ENCODE results near the genes RAB36, BCR, DRICH1 and RGL4.

GRCh38 chr22:22901493-22902072, 14.0 kb downstream of the IGLL5 start:
- PRO-cap: no peak
- RAMPAGE, long total RNA, 4 experiments: no peak in any of the 4 experiments

- PRO-cap: no peak
- RAMPAGE, long total RNA, 4 experiments: no peak in any of the 4 experiments
Measured at GRCh38 chr22:22904639-22905176, 17.1 kb downstream of the IGLL5 start.

DNA sequence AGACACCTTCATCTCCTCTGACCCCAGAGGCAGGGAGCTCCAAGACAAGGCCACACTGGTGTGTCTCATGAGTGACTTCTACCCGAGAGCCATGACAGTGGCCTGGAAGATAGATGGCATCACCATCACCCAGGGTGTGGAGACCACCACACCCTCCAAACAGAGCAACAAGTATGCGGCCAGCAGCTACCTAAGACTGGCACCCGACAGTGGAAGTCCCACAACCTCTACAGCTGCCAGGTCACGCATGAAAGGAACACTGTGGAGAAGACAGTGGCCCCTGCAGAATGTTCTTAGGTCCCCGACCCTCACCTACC, 23.1 kb downstream of the IGLL5 start:
- PRO-cap: no peak
- RAMPAGE, long total RNA, 4 experiments: no peak in any of the 4 experiments

DNA sequence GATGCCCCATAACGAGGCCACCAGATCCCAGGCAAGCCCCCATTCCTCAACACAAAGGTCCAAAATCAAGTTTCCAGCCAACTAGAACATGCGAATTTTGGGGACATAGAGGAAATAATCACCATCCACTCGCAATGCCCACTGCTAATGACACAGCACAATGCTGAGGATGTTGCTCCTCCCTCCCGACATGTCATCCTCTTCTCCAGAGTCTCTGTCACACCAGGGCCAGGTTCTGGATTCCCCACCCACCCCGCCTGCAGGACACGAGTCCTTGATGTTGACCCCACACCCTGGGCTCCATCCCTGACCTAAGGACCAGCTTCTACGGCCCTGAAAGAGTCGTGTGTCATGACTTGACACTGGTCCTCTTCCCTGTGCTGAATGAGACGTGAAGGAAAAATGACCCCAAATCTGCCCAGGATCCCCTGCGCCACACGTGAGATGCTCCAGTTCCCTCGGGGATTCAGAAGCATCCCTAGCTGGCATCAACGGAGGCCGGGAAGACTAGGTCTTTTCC, 41.7 kb downstream of the IGLL5 start:
- PRO-cap: no peak
- RAMPAGE, long total RNA, 4 experiments: no peak in any of the 4 experiments

- PRO-cap: no peak
- RAMPAGE, long total RNA, 4 experiments: no peak in any of the 4 experiments
Measured at GRCh38 chr22:22960189-22960799, 72.7 kb downstream of the IGLL5 start.

GRCh38 chr22:23141403-23141691, 443 bp downstream of the RSPH14 start:
- PRO-cap: no peak
- RAMPAGE, long total RNA, 4 experiments: no peak in any of the 4 experiments

DNA sequence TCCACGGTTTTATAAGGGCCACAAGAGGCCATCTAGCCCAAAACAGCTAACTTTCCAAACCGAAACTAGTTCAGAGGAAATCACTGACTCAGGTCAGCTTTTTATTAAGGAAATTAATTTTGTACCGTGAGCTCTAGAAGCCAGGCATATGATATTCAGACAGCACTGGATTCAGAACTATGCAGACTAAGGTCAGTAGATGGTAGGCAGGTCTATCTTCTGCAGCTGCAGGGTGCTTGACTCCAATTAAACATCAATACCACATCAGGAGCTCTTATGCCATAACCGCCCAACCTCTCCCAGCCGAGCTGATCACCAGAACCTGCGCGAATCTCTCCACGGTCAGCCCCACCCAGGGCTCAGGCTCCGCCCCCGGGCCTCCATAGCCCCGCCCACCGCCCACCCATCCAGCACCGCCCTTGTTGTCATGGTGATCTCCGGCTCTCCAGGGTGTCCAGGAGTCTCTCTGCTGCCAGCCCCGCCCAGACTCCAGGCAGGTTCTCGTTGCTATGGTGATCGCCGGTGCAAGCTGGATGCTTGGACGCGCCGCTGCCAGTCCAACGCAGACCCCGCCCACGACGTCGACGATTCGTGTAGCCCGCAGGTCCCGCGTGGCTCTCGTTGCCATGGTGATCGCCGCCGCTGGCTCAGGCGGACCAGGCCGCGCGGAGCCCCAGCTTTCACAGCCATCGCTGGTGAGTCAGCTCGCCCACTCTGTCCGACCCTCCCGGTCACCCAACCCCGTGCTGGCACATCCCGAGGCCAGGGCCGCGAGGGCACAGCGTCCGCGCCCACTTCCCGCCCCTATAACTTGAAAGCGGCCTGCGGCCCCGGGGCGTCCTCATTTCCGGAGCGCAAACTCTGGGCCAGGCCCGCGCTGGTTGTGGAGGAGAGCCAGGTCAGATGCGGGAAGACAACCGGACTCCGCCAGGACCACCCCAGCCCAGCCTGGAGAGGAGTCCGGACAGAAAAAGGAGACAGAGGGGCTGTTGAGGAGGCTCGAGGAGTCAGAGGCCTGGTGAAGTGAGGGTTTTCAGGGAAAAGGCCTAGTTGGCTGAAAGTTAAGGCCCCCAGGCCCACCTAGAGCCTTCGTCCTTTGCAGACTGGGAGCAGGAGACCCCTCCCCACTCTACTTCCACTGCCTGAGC, at the start of gene RAB36:
Gene RAB36, plus strand, starts transcription at position 621 of the 1,148 bp plus-strand sequence.
- PRO-cap: unidirectional peak, minus-strand start at position 248 of the sequence; bidirectional peak, plus-strand start at position 650 of the sequence, minus-strand start at position 324 of the sequence
- RAMPAGE, long total RNA, 4 experiments: start-site peak on the plus strand in 2 of 4 experiments, centred at position 636 of the sequence, 11 to 22 reads per replicate

GRCh38 chr22:23179816-23180300, 451 bp upstream of the BCR start:
- PRO-cap: no peak
- RAMPAGE, long total RNA, 4 experiments: no peak in any of the 4 experiments

DNA sequence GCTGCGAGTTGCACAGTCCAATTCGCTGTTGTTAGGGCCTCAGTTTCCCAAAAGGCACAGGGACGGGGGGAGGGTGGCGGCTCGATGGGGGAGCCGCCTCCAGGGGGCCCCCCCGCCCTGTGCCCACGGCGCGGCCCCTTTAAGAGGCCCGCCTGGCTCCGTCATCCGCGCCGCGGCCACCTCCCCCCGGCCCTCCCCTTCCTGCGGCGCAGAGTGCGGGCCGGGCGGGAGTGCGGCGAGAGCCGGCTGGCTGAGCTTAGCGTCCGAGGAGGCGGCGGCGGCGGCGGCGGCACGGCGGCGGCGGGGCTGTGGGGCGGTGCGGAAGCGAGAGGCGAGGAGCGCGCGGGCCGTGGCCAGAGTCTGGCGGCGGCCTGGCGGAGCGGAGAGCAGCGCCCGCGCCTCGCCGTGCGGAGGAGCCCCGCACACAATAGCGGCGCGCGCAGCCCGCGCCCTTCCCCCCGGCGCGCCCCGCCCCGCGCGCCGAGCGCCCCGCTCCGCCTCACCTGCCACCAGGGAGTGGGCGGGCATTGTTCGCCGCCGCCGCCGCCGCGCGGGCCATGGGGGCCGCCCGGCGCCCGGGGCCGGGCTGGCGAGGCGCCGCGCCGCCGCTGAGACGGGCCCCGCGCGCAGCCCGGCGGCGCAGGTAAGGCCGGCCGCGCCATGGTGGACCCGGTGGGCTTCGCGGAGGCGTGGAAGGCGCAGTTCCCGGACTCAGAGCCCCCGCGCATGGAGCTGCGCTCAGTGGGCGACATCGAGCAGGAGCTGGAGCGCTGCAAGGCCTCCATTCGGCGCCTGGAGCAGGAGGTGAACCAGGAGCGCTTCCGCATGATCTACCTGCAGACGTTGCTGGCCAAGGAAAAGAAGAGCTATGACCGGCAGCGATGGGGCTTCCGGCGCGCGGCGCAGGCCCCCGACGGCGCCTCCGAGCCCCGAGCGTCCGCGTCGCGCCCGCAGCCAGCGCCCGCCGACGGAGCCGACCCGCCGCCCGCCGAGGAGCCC, at the start of gene BCR:
Gene BCR, plus strand, starts transcription at position 209 of the 999 bp plus-strand sequence.
- PRO-cap: unidirectional peak, plus-strand start at position 209 of the sequence; bidirectional peak, plus-strand start at position 527 of the sequence, minus-strand start at position 426 of the sequence
- RAMPAGE, long total RNA, 4 experiments: no peak in any of the 4 experiments

GRCh38 chr22:23203449-23203967, 23.2 kb downstream of the BCR start:
- PRO-cap: no peak
- RAMPAGE, long total RNA, 4 experiments: no peak in any of the 4 experiments

- PRO-cap: no peak
- RAMPAGE, long total RNA, 4 experiments: no peak in any of the 4 experiments
Measured at GRCh38 chr22:23242729-23243506, 62.6 kb downstream of the BCR start.

DNA sequence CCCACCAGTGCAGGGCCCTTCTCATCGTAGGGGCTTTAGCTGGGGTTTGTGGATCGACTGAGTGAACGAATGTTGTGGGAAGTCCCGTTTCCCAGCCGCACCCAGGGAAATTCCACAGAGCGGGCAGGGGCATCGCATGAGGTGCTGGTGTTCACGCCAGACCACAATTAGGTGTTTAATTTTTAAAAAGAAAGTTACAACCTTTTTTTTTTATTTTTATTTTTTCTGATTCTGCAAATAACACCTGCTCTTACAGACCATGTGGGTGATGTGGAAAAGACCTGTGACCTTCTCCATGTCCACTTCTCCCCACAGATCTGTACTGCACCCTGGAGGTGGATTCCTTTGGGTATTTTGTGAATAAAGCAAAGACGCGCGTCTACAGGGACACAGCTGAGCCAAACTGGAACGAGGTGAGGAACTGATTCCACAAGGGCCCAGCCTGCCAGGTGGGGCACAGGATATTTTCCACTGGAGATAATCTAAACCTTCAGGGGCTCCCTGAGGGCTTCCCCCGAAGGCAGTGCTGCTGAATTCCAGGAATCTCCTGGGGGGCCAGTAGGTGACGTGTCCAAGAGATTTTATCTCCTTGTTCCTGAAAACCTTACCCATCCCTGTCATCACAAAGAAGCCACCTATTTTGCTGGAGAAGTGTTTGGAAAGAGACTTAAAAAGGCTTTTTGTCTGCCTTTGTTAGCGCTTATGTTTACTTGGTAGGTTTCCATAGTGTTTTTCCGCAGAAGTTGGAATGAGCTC, 112.1 kb downstream of the BCR start:
- PRO-cap: no peak
- RAMPAGE, long total RNA, 4 experiments: no peak in any of the 4 experiments

DNA sequence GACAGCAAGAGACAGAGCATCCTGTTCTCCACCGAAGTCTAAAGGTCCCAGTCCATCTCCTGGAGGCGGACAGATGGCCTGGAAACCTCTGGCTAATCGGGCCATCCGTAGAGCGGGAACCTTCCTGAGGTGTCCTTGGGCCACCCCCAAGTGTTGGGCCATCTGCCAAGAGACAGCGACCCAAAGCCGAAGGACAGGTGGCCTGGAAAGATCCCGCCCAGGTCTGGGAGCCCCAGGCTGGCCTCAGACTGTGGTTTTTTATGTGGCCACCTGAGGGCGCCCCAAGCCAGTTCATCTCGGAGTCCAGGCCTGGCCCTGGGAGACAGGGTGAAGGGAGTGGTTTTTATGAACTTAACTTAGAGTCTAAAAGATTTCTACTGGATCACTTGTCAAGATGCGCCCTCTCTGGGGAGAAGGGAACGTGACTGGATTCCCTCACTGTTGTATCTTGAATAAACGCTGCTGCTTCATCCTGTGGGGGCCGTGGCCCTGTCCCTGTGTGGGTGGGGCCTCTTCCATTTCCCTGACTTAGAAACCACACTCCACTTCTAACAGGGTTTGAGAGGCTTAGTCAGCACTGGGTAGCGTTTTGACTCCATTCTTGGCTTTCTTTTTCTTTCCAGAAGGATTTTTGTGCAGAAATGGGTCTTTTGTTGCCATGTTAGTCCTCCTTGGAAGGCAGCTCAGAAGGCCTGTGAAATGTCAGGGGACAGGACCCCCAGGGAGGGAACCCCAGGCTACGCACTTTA, 135.3 kb downstream of the BCR start:
- PRO-cap: no peak
- RAMPAGE, long total RNA, 4 experiments: no peak in any of the 4 experiments

DNA sequence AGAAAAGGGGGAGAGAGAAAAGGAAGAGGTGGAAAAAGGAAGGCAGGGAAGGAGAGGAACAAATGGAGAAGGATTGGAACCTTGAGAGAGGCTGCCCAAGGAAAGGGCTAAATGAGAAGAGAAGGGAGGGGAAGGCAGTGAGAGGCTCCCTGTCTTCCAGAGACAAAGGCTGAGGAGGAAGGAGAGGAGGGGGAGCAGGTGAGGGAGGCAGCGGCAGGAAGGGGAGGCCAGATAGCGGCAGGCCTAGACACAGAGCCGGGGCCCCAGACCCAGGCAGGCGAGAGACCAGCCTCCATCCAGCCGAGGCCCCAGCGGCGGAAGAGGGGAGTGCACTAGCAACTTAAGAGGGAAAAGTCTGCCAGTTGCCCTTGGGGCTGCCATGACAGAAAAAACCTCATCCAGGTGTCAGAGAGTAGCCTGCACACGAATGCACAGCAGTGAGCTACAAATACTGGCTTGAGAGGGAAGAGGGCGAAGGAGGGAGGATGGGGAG, 46.8 kb downstream of the IGLL1 start:
- PRO-cap: no peak
- RAMPAGE, long total RNA, 4 experiments: no peak in any of the 4 experiments

GRCh38 chr22:23632251-23632560, at the start of gene DRICH1:
DRICH1 (minus strand) TSS chr22:23632321.
- PRO-cap: no peak
- RAMPAGE, long total RNA, 4 experiments: no peak in any of the 4 experiments

GRCh38 chr22:23690624-23691202, at the start of gene RGL4:
RGL4 (plus strand) TSS chr22:23691013.
- PRO-cap: no peak
- RAMPAGE, long total RNA, 4 experiments: no peak in any of the 4 experiments

GRCh38 chr22:23763360-23764054, 717 bp downstream of the C22orf15 start:
- PRO-cap: no peak
- RAMPAGE, long total RNA, 4 experiments: no peak in any of the 4 experiments

DNA sequence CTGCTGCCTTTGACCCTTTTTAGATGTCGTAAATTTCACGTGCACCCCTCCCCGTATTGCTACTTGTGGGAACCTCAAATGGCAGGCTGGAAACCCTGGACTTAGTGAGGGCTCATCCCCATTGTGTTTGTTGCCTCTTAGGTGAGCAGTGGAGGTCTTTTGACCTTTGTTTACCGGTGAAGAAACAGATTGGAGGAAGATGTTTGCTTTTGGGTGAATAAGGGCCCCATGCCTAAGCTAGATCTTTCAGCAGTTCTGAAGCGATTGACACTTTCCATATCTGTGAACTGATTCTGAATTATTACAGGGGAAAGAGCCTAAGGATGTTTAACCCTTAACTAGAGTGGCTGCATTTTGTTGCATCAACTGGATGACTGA, 827 bp downstream of the SMARCB1 start:
- PRO-cap: no peak
- RAMPAGE, long total RNA, 4 experiments: no peak in any of the 4 experiments

DNA sequence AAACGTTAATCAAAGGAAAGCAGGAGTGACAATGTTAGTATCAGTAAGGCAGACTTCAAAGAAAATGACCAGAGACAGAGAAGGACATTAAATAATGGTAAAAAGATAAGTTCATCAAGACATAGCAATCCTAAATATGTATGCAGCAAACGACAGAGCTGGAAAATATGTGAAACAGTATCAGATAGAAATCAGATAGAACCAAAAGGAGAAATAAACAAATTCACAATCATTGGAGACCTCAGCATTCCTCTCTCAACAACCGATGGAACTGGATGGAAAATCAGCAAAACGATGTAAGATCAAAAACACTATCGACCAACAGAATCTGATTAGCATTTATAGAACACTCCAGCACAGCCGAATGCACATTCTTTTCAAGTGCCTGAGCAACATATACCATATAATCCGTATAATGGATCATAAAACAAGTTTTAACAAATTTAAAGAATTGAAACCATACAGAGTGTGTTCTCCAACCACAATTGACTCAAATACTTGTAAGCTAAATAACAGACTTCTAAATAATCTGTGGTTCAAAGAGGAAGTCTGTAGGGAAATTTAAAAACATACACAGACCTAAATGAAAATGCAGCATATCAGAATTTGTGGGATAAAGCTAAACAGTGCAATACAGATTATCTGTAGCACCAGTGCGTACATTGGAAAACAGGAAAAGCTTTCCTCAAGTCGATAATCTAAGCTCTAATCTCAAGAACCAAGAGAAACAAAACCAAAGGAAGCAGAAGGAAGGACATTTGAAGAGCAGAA, 24.5 kb downstream of the SMARCB1 start:
- PRO-cap: no peak
- RAMPAGE, long total RNA, 4 experiments: no peak in any of the 4 experiments

GRCh38 chr22:23820695-23821114, 18.1 kb downstream of the DERL3 start:
- PRO-cap: no peak
- RAMPAGE, long total RNA, 4 experiments: no peak in any of the 4 experiments

All from suprapubic skin (tissue), 4 donors.